CD14-positive monocyte (primary cell): ENCODE measurements around a stretch of chr15.

DNA sequence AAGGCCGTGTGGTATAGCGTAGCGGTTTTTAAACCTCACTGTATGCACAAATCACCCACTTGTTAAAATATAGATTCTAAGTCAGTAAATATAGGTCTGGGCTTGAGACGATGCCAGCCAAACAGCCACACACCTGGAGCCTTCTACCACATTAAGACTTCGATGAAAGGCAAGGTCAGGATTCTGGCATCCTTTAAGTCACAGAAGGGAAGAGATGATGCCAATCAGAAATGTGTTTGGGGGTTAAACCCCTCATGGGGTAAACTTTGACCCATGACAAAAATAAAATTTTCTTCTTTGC lies 848.3 kb downstream of the MCTP2 start:
- CAGE, long polyA plus RNA, result no peak

DNA sequence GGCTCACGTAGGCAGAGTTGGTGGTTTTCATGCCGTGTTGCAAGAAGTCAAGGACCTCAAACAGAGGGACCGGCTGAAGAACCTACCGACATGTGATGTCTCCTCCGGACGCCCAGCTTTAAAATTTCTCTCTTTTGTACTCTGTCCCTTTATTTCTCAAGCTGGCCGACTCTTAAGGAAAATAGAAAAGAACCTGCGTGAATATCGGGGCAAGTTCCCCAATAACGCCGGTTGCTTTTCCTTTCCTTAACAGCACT lies 964.5 kb downstream of the MCTP2 start:
- CAGE, long polyA plus RNA, result no peak

GRCh38 chr15:95287527-95288343 lies 1042.8 kb upstream of the NR2F2 start:
- CAGE, long polyA plus RNA, result no peak

DNA sequence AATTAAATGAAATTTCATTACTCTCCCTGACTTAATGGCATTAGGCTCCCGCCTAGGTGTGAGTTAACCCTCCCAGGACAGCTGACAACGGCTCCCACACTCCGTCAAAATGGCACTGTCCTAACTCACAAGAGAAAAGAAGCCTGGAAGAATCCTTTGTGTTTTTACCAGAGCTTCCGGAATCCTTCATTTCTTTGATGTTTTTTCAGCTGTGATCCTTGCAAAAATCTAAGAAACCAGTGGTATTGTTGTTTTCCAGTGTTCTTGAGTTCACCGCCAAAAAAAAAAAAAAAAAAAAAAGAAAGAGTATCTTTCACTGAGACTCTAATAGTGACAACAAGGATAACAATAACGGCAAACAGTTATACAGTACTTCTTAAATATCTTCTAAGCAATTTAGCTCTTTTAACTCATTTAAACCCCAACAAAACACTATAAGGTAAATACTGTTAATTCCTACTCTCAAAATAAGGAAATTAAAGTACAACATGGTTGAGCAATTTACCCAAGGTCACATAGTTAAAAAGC lies 860.8 kb upstream of the NR2F2 start:
- CAGE, long polyA plus RNA, result no peak

- CAGE, long polyA plus RNA, result no peak
Observed at GRCh38 chr15:95556699-95557420, 773.6 kb upstream of the NR2F2 start.

GRCh38 chr15:95620994-95621422 lies 709.5 kb upstream of the NR2F2 start:
- CAGE, long polyA plus RNA, result no peak

DNA sequence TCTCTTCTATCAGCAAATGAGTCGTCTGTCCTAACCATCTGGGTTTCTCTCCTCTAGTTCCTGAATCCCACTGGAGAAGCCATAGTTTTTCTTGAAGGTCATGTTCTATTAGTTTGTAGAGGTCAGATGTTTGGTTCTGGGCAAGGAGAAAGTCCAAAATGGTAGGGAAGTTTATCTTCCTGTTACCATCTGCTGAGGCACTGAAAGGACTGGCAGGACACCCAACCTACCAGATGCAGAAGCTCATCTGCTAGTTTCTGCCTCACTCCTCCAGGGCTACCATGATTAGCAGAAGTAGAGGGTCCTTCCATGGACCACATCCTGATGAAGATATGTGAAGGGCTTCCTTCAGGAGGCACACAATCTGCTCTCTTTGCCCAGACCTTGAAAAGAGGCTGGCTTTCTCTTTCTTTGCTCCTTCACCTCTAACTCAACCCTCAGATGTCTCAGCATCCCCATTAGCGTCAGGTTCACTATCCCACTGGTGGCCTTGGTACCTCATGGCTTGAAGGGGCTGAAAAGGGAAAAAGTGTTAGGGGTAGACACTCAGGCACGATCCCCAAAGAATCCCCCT lies 85.7 kb upstream of the NR2F2 start:
- CAGE, long polyA plus RNA, result no peak

- CAGE, long polyA plus RNA, result no peak
Observed at GRCh38 chr15:96309203-96309604, 21.3 kb upstream of the NR2F2 start.

DNA sequence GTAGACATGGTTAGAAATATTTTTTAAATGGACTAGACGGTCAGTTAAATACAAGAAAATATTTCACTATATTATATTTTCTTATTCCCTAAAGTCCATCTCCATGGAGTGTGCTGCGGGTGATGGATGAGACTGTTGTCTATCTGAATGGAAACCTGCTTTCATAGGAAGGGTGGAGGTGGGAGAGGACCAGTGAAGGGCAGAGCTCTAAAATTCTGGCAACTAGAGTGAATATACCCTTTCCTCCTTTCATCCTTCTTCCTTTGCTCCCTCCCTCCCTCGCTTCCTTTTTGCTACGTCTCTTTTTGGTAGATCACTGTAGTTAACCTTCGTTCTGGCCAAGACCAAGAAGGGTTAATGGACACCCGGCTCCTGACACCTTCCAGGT lies 9.9 kb upstream of the NR2F2 start:
- CAGE, long polyA plus RNA, result no peak

GRCh38 chr15:96323806-96325057 lies 6.3 kb upstream of the NR2F2 start:
- CAGE, long polyA plus RNA, result no peak

GRCh38 chr15:96352743-96353164 lies 22.3 kb downstream of the NR2F2 start:
- CAGE, long polyA plus RNA, result no peak

DNA sequence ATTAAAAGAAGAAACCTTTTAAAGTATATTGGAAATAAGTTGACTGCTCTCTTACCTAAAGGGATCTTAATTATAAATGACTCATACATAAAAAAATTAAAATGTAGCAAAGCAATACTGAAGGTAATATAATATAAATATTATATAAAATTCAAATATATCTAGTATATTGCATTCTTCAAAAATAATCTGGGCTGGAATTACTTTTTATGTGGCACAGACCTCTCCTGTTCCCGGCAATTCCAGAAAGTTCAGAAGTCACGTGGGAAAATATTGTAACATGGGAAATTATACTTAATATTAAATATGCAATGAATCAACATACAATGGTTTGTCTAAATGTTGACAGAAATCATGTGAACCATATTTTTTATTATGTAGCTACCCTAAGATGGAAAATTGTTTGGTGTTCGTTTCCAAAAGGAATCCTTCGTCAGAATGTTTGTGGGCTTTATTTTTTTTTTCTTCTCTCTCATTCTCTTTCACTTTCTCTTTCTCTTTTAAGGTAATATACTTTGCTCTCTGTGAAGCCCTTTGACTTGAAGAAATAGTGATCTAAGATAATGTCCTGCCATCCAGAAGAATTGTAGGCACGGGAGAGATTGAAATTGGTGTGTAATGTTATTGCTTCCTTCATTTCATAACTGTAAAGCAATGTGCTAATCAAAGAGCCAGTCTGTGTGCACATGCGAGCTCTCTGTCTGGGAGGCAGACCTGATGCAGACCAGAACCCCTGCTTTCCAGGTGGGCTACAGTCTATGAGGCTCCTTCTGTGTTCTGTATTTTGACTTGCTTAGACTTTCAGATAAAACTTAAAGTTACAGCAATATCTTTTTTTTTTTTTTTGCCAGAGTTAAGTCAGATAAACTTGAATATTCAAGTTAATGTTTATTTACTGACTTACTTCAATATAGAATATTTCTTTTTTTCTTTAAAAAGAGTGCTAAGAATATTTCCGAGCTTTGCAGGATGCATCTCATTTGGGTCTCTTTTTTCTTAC lies 559.5 kb downstream of the NR2F2 start:
- CAGE, long polyA plus RNA, result no peak

DNA sequence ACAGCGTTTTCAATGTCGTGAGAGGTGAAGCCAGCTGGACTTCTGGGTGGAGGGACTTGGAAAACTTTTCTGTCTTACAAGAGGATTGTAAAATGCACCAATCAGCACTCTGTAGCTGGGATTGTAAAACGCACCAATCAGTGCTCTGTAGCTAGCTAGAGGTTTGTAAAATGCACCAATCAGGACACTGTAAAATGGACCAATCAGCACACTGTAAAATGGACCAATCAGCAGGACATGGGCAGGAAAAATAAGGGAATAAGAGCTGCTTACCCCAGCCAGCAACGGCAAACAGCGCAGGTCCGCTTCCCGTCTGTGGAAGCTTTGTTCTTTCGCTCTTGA lies 726.5 kb upstream of the ARRDC4 start:
- CAGE, long polyA plus RNA, result no peak

- CAGE, long polyA plus RNA, result no peak
Observed at GRCh38 chr15:97295680-97296557, 664.6 kb upstream of the ARRDC4 start.

DNA sequence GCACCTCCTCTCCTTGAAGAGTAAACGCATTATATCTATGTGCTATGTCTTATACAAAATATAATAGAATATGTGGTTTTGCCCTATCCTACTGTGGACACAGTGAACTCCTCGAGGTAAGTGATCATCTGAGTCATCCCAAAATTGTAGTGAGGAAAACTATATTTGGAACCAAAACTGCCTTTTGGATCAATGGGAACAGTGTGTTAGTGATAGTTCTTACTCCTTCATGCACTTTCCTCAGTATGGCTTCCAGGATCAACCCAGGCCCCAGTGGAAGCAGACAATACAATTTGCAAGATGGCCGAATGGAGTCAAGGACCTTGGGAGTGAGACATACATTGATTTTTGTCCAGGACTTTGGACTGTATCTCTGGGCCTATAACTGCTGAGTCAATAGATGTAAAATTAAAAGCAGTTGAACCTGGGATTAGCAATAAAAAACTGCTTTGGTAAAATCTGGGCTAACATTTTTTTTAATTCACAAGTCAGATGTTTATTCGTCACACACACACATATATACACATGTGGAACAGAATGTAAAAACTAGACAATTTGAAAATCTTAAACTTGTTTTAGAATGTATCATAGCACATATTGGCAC lies 1.7 kb downstream of the ARRDC4 start:
- CAGE, long polyA plus RNA, result no peak

- CAGE, long polyA plus RNA, result no peak
Observed at GRCh38 chr15:98562380-98562948, 85.9 kb upstream of the IGF1R start.

- CAGE, long polyA plus RNA, result no peak
Observed at GRCh38 chr15:98650433-98651564, 2.5 kb downstream of the IGF1R start.

- CAGE, long polyA plus RNA, result no peak
Observed at GRCh38 chr15:98775148-98775990, 127.0 kb downstream of the IGF1R start.

- CAGE, long polyA plus RNA, result no peak
Observed at GRCh38 chr15:98778919-98779345, 130.6 kb downstream of the IGF1R start.

DNA sequence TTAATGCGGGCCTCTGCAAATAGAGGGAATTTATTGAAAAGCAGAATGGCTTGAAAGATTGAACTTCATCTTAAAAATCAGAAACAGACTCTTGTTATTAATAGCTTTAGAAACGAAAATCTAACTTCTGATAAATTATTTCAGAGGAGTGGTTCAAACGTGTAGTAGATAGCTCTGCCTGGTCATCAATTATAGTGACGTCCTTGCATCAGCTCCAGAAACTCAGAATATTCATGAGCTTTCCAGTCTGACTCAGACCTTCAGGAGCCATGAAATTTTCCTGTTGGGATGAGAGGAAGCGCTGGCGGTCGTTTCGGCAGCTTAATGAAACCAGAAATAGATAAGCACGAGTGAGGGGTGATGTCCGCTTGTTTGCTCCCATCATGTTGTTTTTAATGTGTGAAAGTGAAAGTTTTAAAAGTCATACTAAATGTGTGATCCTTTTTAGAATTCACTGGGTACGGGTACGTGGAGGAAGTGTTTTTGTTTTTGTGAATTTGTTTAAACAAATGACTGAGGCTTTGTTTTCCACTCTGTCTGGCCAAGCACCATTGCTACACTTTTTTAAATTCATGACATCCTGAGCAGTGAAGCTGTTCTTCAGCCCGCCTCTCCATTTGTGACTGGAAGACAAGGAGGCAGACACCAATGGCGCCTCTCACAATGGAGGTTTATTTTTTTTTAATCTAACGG lies 141.0 kb downstream of the PGPEP1L start:
- CAGE, long polyA plus RNA, result no peak